Airway epithelial cell (primary cell): ENCODE measurements around a stretch of chr12.

- RAMPAGE, long total RNA: no peak
Measured at GRCh38 chr12:39443765-39443927, 726 bp upstream of the KIF21A start.

DNA sequence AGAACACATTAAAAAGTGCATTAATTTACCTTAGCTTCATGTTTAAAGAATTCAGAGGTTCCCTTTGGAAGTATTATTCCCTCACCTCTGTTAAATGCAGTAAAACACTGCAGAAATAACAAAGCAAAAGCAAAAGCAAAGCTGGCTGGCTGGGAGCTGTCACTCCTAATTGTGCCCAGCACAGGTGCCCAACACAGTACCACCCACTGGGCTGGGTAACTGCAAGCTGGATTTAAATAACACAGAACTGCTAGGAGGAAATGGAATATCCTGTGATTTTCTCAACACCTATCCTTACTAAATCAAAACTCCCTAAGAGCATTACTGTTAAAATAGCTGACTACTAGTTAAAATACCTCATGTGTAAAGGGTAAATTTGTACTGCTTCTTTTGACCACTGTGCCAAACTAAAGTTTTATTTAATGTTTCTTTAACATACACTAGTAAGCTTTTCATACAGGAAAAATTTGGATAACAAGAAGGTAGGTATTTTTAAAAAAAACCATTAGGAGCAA lies 72.5 kb downstream of the SLC2A13 start:
- RAMPAGE, long total RNA: no peak

DNA sequence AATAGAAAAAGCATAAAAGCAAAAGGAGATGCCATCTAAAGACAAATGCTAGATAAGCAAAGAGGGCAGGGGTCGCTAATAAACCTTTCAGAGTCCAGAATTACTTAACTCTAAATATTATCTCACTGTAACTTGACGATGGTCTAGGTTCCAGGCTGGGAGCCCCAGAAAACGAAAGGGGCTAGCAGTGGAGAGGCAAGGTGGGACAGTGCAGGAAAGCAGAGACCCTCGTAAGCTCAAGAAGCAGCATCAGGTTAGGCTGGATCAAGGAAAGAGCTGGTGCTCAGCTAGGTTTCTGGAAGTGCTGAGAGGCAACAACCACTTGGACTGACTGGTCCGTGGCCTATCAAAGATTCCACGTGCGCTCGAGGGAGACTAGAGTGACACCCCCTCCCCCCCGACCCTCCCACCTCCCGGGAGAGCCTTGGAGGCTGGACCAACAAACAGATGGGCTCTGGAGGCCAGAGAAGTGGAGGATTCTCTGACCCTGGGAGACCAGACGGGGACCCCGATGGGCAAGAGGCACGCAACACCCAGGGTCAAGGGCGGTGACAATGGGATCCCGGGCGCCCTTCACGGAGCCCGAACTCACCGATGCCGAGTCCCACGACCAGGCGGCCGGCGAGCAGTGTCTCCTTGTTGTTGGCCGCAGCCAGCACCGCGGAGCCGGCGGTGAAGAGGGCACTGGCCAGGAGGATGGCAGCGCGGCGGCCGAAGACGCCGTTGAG lies 1.1 kb downstream of the SLC2A13 start:
- RAMPAGE, long total RNA: no peak

GRCh38 chr12:40223429-40223973 lies 1.3 kb upstream of the LRRK2 start:
- RAMPAGE, long total RNA: no peak

- RAMPAGE, long total RNA: no peak
Measured at GRCh38 chr12:41217592-41218127, 29.5 kb downstream of the PDZRN4 start.

GRCh38 chr12:41280594-41281347 lies 92.7 kb downstream of the PDZRN4 start:
- RAMPAGE, long total RNA: no peak

DNA sequence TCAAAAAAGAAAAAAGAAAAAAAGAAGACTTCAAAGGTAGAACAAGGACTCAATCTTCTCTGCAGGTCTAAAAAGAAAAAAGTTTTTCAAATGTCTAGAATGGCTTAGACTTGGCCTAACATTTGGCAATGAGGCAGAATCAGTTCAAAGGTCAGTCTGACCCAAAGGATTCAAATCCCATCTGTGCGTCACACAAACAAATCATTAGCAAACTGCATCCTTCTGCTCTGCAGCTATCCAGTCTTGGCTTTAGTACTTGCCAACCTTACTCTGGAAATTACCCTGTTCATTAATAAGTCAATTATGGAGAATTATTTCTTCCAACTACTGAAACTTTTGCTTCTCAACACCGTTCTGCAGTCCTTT lies 3.1 kb downstream of the YAF2 start:
- RAMPAGE, long total RNA: no peak

DNA sequence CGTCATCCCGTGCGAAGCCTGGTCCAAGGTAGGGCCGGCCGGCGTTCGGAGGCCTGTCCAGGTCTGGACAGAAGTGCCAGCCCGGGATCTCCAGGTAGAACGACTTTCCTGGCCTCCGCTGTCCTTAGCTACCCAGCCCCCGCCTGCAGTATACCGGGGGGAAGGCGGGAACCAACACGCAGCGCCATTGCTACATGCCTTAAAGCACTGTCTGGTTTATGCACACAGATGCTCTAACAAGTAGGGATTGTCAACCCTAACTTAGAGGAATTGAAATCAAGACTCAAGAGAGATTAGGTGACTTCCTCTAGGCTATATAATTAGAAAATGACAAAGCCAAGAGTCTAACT lies 561 bp upstream of the YAF2 start:
- RAMPAGE, long total RNA: no peak

GRCh38 chr12:42696141-42696685 lies 106.7 kb upstream of the PRICKLE1 start:
- RAMPAGE, long total RNA: no peak

DNA sequence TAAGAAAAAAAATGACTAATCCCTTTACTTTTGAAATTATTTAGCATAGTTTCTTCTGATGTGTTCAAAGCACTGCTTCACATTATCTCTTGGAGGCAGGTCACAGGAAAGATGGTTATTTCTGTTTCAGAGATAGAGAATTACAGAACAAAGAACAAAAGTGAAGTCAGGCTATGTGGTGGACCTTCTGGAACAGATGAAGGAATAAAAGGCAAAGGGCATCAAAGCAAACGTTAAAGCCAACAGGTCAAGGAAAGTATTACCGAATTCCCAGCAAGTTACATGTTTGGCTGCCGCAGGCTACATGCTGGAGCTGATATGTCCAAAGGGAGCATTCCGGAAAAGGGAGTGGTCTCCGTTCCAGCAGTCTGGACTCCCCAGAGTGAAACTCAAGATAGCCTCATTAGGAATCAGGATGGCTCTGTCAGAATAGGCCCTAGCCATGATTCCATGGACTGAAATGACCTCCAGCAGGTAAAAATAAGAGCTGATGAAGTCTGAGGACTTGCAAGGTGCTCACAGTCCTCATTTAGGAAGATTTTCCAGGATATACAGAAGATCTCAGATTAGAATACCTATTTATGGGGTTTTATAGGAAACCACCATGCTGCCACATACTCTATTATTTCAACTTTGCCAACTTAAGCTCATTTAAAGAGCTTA lies 379.8 kb upstream of the PRICKLE1 start:
- RAMPAGE, long total RNA: no peak

DNA sequence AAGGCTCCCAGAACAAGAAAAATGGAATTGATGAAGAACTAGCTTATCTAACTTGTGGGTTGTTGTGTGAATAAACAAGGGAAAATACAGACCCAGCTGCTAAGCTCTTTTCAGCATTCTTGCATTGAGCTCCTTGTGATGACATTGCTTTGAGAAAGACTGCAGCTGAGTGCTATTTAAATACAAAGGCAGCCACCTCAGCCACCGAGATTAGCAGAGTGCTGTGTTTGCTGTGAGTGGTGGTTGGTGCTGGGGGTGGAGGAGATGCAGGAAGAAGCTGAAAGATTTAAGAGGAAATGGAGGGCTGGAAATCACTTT lies 396.0 kb upstream of the PRICKLE1 start:
- RAMPAGE, long total RNA: no peak

DNA sequence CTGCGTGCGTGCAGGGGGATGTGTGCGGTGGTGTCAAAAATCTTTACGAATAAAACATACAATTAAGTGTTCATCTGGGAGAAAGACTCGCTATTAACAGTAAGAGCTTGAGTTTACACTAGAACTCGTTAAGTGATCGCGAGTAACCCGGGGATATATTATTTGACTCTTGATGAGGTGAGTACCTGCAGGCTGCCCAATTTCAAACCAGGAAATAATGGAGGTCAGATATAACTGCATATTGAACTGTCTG lies 852 bp downstream of the TWF1 start:
- RAMPAGE, long total RNA: no peak

DNA sequence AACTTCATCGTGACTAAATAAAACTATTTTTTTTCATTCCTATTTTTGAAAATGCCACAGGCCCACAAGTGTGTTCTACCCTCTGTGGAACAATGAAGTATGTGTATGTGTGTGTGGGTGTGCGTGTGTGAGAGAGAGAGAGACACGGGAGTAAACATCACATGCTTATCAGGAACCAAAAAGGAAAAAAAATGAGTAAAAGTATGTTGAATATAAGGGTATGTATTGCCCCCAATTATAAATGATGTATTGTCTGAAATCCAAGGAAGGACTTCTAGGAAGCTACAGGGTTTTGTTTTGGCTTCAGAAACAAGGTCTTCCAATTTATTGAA lies 769 bp downstream of the TMEM117 start:
- RAMPAGE, long total RNA: no peak

DNA sequence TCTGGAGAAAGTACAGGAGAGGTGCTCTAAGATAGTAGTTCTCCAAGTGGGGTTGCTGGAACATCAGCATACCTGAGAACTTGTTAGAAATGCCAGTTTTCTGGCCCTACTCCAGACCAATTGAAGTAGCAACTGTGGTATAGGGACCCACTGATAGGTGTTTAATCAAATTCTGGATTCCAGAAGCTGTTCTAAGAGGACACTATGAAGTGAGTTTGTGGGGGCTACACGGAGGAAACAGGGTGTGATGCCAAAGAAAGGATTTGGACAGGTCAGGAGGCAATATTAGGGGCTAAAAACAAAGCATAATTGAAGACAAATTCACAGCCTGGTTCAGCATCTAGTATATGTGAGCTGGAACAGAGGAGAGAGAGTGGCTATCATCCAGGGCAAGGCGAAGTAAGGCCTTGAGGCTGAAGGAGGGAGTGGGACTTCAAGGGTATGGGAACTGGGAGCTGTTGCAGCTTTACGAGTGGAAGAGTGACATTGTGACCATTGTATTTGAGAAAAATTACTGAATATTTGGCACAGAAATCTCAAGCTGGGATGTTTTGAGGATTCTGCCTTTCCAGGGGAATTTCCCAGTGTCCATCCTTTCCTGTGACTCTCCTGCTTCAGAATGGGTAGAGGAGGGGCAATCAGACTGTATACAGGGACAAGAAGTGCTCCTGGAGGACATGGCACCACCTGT lies 165.6 kb downstream of the TMEM117 start:
- RAMPAGE, long total RNA: no peak

DNA sequence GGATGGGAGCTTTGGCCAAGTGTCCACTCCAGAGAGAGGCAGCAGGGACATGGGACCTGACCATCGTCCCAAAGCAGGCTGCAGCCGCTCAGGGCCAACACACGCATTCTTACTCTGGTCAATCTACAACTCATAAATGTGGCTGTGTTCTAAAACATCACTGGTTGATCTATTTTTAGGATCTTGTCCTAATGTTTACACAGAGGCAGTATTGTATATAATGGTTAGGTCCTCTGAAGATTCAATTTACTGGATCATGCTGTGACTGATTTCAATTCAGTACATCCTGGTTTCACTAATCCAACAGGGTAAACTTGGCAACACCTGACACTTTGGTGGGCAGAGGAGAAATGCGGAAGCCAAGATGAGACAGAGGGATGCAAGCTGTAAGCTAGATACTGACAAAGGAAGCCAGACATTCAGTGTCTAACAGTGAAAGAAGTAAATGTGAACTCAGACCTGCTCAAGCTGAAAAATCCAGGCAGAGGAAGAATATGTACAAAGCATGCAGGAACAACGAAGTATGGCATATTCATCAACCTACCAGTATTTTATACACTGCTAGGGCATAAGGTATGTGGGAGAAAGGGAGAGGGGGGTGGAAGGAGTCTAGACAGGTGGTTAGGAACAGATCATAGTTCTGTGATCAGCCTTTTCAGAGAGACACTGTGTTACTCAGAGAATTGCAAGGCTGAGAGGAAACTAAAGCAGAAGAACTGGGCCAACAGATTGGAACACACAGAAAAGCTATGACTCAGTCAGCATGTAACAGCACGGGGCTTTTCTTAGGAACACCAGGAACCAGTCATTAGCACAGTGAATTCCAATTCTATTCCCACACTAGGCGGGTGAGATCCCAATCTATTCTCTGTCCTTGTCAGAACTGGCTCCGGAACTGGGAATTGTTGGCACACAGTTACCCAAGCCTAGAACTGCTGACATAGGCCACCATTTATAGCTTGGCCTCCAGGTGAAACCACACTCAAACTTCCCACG lies 40.4 kb downstream of the NELL2 start:
- RAMPAGE, long total RNA: no peak

GRCh38 chr12:45216377-45217017 lies 602 bp downstream of the ANO6 start:
- RAMPAGE, long total RNA: no peak

- RAMPAGE, long total RNA: no peak
Measured at GRCh38 chr12:45306634-45308039, 91.2 kb downstream of the ANO6 start.

- RAMPAGE, long total RNA: no peak
Measured at GRCh38 chr12:45407165-45407958, 191.5 kb downstream of the ANO6 start.

- RAMPAGE, long total RNA: no peak
Measured at GRCh38 chr12:45851376-45852314, 122.1 kb downstream of the ARID2 start.

DNA sequence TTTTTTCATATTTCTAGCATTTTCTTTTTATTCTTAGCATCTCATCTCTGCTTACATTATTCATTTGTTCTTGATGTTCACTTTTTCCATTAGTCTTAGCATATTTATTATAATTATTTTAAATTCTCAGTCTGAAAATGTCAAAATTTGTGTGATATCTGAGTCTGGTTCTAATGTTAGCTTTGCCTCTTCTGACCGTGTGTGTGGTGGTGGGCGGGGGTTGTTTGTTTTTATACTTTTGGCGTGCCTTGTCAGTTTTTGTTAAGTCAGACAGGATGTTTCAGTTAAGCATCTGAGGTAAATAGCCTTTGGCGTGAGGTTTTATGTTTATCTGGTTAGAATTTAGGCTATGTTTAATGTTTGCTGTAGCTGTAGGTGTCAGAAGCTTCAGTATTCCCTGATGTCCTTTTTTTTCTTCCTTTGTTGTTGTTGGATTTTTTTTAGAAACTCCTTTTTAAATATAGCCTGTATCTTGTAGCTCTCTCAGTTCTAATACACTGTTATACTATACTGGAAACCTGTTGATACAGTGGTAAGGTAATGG lies 111.7 kb downstream of the SCAF11 start:
- RAMPAGE, long total RNA: no peak